Duodenum (tissue), 1 donor: ENCODE measurements around the genes CPZ, USP17L20, USP17L22, USP17L27 and USP17L28.

DNA sequence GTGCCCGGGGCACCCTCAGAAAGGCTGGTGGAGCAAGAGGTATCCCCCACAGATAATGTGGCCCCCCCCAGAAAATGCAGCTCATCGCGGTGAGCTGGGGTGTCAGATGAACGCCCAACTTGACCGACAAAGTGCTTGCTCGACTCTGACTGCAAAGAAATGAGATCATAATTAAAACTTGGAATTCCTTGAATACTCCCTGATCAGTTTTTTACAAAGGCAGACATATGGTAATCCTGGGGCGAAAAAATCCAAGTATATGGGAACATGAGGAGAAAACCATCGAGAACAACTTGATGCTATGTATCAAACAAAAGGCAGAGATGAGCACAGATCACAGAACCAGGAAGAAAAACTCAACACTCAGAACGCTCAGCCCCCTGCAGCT lies 127.4 kb downstream of the AFAP1 start:
- PRO-cap: no peak

GRCh38 chr4:7831212-7831744 lies 108.4 kb downstream of the AFAP1 start:
- PRO-cap: no peak

GRCh38 chr4:7965712-7966477 lies 26.2 kb upstream of the AFAP1 start:
- PRO-cap: no peak

- PRO-cap: no peak
Observed at GRCh38 chr4:8117224-8117814, 41.3 kb downstream of the ABLIM2 start.

- PRO-cap: no peak
Observed at GRCh38 chr4:8127970-8129051, 30.3 kb downstream of the ABLIM2 start.

DNA sequence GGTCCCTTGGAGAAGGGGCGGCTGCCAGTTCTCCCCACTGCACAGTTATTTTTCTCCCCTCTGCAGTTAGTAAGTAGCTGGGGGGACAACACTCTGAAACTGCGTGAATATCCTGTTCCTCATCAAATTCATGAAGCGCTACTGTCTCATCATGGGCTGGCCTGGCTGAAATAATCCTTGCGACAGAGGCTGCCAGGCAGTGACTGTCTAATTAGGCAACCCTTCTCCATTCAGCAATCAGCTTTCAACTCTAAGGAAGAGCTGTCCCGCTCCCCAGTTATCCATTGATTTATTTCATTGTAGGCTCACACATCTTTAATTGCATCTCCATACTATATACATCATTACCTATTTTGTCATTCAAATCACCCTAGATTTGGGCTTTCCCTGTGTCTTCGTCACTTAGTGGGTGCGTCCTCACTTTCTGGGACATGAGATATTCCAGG lies 8.3 kb downstream of the SH3TC1 start:
- PRO-cap: no peak

DNA sequence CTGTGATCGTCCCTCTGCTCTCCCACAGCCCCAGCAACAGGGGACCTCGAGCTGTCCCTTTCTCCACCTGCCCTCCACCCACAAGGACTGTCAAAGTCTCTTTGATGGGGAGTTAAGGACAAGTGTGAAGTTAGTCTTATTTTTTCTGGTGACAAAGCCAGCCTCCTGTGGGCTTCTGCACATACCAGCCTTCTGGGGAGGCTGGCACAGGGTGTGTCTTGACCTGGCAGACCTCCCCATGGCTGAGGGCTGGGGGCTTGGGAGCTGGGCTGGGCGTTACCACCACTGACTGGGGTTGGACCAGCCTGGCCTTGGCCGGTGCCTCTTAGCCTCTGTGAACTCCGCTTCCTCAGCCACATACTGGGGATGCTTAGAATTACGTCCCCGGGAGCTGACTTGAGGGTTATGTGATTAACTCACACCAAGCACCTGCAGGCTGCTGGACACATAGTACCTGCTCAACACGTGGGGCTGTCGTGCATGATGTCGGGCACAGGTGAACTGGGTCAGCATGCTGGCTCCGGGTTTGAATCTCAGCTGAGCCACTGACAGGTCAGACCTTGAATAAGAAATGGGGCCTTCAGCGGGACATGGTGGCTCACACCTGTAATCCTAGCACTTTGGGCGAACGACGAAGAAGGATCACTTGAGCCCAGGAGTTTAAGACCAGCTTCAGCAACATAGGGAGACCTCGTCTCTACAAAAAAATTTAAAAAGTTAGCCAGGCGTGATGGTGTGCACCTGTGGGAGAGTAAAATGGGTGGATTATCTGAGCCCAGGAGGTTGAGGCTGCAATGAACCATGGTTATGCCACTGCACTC lies 14.2 kb downstream of the SH3TC1 start:
- PRO-cap: no peak

DNA sequence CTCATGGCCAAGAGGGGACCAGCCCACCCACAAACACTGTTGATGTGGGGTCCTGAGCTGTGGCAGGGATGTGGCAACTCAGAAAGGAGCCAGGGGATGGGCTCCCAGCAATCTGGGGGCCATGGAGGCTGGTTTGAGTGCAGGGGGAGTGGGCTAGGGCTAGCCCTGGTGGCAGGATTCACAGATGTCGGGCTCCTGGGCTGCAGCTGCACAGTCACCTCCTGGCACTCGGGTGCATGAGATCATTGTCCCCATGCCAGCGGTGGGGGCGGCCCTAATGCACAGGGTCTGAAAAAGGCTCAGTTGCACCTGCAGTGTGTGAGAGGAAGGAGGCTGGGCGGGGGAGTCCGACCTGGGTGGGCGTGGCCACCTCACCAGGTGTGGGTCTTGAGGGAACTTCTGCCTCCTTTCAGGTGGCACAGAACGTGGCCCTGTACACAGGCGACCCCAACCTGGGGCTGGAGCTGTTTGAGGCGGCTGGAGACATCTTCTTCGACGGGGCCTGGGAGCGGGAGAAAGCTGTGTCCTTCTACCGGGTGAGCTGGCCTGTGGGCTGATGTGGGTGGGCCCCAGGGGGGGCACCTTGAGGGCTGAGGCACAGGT lies 34.4 kb upstream of the HTRA3 start:
- PRO-cap: no peak

GRCh38 chr4:8260732-8261104 lies 8.8 kb upstream of the HTRA3 start:
- PRO-cap: no peak

GRCh38 chr4:8379197-8379598 lies 61.3 kb downstream of the ACOX3 start:
- PRO-cap: no peak

DNA sequence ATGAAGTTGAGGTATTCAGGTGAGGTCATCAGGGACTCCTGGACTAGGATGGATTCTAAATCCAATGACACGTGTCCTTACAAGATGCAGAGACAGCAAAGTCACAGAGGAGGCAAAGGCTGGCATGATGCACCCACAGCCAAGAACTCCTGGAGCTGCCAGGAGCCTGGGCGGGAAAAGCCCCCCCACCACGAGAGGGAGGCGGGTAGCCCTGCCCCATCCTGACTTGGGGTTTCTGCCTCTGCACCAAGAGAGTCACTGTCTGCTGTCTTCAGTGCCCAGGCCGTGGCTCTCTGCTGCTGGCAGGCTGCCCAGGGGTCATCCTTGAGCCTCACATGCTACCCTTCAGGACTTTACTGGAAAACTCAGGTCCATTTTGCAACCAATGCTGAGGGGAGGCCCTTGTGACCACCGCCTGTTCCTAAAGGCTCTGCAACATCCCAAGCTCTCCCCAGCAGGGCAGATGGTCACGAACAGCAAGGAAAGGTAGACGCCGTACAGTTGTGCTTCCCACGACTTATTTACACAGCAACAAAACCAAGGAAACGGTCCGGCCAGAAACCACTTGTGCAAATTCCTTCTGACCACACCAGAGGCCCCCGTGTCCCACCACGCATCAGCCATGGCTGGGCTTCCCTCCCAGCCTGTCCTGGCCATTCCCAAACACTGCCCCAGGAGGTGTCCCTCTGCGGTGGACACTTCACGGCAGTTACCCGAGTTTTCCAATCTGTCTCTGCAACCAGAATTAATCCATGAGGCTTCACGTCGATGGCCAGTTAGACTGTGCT lies 56.9 kb downstream of the ACOX3 start:
- PRO-cap: no peak

DNA sequence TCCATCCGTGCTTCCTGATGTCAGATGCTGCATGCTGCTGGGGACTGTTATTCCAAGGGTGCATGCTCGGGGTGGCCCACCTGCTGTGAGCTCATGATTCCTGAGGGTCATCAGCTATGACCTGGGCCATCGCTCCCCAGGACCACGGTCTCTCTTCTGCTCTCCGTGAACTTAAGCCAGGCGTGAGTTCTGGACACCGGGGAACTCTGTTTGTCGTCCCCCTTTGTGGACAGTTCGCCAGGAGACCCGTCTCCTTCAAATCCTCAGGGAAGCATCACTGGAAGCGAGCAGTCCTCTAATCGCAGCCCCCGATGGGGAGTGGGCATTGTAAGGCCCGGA lies 41.6 kb downstream of the ACOX3 start:
- PRO-cap: no peak

GRCh38 chr4:8449353-8449791 lies 8.8 kb downstream of the TRMT44 start:
- PRO-cap: no peak

DNA sequence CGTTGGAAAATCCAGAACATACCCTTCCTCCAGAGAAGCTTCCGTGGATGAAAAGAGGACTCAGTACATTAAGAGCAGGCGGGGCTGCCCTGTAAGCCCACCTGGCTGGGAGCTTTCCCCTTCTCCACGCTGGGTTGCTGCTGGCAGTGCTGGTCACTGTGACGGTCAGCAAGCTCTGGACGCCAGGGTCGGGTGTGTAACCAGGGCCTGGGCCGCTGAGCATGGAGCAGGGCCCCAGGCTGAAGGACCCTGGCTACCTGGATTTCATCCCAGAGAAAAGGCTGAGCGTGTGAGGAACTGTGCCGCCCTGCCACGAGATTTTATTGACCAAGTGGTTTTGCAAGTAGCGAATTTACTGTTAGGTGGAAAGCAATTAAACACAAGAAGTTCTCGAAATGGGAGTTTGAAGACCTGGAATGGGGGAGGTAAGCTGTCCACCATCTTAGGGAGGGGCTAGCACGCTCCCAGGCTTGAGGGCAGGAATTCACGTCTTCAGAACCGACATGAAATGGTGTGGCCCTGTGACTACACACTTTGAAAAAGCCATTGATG lies 27.4 kb downstream of the TRMT44 start:
- PRO-cap: no peak

GRCh38 chr4:8592326-8593054 lies at the start of gene CPZ:
Gene CPZ (plus strand): TSS chr4:8592765.
- PRO-cap: no peak

DNA sequence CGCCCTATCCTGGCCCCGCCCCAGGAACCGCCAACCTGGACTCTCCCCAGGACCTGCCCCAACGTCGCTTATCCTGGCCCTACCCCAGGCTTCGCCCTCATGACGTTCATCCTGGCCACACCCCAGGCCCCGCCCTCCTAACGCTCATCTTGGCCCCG lies 17.3 kb upstream of the FAM90A26 start:
- PRO-cap: bidirectional peak, plus-strand start outside the sequence, minus-strand start at position 45 of the sequence

- PRO-cap: no peak
Observed at GRCh38 chr4:9257936-9258217, at the start of gene USP17L20. Gene USP17L20 (plus strand): TSS chr4:9258124.

DNA sequence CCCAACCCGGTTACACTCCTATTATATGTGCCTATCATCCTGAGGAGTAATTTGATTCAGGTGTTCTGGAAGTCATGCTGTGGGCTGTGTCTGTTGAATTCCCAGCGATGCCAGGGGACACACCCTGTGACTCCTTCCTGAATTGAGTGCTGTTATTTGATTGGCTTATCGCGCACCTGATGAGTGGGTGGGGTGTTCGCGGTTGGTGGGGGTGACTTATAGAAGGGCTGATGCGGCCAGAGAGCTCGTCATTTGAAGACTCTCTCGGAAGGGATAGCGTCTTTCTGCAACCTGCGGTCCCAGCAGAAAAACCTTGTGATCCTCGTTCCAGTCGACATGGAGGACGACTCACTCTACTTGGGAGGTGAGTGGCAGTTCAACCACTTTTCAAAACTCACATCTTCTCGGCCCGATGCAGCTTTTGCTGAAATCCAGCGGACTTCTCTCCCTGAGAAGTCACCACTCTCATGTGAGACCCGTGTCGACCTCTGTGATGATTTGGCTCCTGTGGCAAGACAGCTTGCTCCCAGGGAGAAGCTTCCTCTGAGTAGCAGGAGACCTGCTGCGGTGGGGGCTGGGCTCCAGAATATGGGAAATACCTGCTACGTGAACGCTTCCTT lies at the start of gene USP17L22:
USP17L22 (plus strand) TSS at position 337 of the 620 bp plus-strand sequence.
- PRO-cap: no peak

GRCh38 chr4:9343975-9344425 lies at the start of gene USP17L27:
Gene USP17L27 (plus strand): TSS chr4:9344148.
- PRO-cap: no peak

- PRO-cap: no peak
Observed at GRCh38 chr4:9348717-9349039, at the start of gene USP17L28. Gene USP17L28 (plus strand): TSS chr4:9348893.